Mesothelial cell of epicardium (in vitro differentiated cells): ENCODE measurements around a stretch of chr14.

DNA sequence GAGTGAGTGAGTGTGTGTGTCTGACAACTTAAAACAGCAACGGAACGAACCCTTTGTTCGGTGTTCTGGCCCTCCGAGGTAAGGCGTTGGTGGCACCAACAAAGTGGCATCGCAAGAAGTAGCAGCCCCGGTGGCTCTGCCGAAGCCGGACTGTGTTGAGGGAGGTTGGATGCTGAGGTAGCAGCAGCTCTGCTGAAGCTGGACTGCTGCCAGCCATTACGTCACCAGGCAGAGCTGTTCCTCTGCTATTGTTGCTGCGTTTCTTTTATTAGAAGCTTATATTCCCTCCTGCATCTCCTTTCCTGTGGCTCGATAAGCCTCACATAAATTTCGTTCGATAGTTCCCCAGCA lies 1.1 kb downstream of the GPR137C start:
- PRO-cap, result unidirectional peak, minus-strand start at position 152 of the sequence

- PRO-cap, result no peak
Measured at GRCh38 chr14:52641618-52642290, 53.6 kb downstream of the ERO1A start.

DNA sequence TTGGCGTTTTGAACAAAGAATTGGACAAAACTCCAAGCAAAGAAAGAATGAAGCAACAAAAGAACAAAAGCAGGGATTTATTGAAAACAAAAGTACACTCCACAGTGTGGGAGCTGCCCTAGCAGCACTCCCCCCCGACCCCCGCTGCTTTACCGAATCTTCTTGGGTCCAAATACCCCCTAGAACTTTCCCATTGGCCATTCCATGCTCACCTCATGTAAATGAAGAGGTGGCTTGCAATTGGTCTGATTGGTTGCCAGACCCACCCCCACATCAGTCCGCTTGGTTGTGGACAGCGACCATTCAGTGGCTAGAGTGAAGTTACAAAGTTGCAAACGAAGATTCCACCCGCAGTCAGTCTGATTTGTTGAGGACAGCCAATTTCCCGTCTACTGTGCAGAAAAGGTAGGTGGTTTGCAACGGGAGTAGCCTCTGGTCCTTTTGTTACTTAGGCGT lies 3.8 kb downstream of the STYX start:
- PRO-cap, result no peak

GRCh38 chr14:52873553-52874243 lies 77.2 kb downstream of the FERMT2 start:
- PRO-cap, result no peak

GRCh38 chr14:53953715-53954804 lies 2.6 kb downstream of the BMP4 start:
- PRO-cap, result no peak

DNA sequence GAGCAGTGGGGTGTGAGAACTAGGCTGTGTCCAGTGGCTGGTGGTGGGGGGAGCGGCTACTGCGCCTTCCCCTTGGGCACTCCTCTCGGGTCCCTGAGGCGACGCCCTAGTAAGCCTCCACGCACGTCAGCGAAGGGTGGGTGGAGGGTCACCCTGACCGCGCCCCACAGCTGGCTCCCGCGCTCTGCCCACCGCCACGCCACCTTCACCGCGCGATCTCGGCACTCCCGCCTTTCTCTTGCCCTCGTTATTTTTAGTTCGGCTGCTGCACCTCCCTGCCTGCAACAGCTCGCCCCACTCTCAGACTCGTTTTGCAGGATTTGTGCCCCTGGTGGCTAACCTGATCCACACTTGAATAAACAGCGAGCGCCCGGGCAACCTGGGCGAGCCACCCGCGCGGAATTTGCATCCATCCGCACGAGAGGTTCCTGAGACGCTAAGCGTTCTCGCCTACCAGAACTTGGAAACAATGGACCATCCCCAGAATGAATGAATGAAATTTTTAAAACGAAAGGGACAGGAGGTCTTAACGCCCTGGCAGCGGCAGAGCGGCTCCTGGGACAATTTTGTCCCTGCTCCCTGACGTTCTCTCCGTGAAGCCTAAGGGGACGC lies 7.0 kb upstream of the BMP4 start:
- PRO-cap, result no peak

DNA sequence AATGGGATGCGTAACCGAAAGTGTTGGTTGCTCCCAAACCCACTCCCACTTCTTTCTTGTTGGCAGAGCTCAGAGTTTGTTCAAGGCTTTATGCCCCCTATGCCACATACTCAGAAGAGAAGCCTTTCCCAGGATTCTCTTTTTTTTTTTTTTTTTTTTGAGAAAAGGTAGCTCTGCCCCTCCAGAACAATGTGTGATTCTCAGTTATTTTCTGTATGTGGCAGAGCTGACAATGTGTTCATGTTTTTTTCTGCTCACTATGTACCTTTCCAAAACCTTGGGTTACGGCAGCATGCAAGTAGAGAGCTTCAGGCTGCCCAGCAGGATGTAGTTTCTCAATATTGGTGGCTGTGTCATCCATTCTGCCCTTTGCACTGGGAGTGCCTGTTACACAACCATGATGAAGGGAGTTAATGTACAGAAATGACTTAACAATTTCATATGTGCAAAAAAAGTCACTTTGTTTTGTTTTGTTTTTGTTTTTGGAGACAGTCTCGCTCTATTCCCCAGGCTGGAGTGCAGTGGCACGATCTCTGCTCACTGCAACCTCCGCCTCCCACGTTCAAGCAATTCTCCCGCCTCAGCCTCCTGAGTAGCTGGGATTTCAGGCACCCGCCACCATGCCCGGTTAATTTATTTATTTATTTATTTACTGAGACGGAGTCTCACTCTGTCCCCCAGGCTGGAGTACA lies 6.0 kb upstream of the CNIH1 start:
- PRO-cap, result no peak

DNA sequence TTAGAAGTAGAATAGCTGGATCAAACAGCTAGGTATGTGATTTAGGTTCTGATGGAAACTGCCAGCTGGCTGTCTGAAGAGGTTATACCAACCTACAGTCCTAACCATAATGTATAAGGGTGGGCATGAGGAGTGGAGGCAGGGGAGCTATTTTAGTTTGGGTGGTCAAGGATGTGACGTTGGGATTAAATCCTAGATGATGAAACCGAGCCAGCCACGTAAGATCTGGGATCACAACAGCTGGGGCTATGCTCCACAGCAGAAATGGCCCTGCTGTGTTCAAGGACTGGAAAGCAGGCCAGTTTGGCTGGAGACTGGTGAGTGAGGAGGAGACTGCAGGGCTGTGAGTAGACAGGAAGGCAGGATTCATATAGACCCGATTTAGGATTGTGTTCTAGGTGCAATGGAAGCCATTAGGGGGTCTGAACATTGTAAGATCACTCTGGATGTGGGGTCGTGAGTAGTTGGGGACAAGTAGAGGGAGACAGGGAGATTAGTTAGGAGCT lies 66.2 kb downstream of the SAMD4A start:
- PRO-cap, result no peak

DNA sequence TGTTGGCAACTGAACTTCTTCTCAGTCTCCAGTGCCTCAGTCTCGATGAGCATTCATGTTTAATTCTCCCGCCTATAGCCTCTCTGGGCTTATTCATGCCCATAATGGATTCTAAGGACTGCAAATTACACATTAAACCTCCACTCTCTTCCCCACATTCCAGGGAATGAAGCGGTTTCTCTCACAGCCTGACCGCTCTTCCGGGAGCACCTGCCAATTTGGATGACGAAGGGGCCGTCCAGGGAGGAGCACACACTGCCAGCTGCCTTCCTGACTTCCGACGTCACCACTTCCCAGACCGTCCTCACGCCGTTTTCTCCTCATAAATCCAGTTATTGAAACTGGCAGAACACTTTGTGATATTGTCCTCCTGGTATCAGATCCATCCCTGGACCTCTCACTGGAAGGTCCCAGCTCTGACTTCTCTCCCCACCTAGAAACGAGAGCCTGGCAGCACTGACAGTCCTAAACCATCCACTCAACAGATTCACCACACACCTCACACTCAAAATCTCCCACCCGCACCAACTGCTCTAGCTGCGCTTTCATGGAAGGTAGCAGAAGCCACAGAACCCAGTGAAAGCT lies 87.6 kb downstream of the GCH1 start:
- PRO-cap, result no peak

- PRO-cap, result no peak
Measured at GRCh38 chr14:54870110-54871184, 32.2 kb downstream of the GCH1 start.

DNA sequence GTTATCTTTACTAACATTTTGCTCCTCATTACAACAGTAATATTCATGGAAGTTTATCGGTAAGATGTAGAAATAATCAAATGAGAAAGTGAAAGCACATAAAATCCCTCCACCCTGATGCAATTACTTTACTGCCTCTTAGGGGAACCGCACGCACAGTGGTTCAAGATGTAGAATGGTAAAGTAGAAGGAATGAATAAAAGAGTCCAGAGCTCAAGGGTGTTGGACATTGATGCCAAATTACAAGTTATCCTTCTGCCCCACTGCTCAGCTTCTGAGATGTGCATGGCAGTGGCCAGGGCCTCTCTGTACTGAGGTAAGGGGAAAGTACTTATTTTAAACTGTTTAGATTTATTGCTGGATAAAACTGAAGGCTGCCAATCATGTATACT lies 20.6 kb downstream of the GCH1 start:
- PRO-cap, result no peak

DNA sequence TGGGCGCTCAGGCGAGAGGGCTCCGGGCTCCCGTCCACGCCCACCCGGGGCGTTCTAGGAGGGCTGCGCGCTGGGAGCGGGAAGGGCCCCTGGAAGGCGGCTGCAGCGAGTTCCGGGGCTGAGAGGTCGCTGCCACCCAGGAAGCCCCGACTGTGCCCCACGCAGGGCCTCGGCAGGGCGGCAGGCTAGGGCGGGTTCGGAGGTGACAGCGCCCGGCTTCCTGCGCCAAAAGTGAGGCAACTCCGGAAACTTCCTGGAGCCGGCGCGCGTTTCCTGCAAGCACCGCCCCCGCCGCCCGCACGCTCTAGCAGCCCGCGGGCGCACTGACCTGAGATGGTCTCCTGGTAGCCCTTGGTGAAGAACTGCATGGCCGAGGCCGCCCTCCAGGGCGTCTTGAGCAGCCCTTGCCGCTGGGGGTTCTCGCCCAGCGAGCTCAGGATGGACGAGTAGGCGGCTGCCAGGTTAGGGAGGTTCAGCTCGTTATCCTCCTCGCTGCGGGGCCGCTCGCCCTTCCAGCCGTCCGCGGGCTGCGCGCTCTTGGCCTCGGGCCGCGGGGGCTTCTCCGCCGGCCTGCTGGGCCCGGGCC lies 540 bp downstream of the GCH1 start:
- PRO-cap, result no peak

- PRO-cap, result no peak
Measured at GRCh38 chr14:55077025-55077606, 25.7 kb downstream of the MAPK1IP1L start.

GRCh38 chr14:55128710-55128847 lies 473 bp upstream of the LGALS3 start:
- PRO-cap, result no peak

GRCh38 chr14:55448026-55448550 lies 7.7 kb upstream of the TBPL2 start:
- PRO-cap, result no peak

GRCh38 chr14:55627625-55628358 lies 47.8 kb downstream of the KTN1 start:
- PRO-cap, result no peak

DNA sequence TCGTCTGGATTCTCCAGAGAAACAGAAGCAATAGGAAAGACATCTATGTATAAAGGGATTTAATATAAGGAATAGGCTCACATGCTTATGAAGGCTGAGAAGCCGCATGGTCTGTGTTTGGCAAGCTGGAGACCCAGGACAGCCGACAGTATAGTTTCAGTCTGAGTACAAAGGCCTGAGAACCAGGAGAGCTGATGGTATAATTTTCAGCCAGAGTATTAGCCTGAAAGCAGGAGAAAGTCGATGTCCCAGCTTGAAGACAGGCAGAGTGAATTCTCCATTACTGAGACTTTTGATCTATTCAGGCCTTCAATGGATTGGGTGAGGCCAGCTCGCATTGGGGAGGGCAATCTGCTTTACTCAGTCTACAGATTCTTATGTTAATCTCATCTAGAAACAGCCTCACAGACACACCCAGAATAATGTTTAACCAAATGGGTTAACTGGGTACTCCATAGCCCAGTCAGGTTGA lies 117.9 kb downstream of the KTN1 start:
- PRO-cap, result no peak

- PRO-cap, result no peak
Measured at GRCh38 chr14:55752545-55753213, 172.7 kb downstream of the KTN1 start.

DNA sequence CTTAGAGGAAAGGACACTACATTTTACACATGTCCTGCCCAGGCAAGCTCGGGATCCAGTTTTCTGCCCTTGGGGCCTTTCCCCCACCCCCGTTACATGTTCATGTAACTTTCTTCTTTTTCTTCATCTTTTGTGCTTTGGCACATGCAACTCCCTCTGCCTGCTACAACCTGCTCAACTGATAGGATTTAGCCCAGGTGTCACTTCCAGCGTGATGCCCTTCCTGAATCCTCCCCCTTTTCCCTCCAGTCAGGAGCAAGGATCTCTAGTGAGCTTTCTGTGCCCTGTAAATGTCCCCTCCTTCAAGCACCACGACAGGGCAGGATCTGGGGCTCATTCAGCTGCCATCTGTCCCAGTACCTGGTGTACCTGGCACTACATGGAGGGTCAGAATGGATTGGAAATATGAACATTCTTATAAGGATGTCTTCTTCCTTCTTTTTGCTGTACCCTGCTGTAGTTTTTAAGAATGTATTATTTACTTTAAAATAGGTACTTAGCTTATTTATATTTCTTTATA lies 15.4 kb downstream of the PELI2 start:
- PRO-cap, result no peak

DNA sequence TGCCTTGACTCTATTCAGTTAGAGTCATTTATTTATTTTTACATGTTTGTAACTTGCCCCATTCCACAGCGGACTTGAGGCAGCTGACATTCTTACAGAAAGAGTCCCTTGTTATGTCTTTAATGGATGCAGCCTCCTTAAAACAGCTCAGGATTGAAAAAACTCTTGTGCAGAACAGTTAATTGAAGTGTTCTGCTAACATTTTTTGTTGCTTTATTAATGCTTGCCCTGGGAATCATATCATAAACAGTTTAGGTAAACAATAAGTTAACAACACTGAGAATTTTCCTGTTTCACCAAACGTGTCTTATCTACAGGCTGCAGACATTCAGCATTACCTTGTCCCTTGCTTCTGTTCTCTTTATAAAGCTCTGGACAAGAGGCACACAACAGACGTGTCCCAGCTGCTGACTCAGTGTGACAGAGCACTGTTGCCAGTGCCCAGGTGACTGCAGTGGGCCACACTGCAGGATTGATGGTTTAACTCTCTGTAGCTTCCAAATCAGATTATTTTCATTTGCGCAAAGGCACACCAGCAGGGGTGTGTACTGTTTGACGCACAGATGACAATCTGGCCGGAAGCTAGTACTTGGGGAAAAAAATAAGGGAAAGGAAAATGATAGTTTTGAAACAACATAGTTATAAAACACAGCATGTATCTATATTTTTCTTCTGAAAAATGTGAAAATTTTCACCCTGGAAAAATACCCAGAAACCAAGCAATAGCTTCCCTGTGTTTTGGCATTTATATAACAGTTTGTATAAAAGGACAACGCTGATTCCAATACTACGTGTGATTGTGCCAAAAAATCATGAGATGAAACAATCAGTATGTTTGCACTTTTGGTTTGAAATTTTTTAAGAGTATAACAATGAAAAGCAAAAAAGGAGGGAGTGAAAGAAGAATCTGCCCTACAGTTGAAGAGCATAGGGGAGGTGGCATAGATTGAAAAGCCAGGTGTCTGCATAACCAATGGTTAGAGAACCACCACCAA lies 101.8 kb downstream of the PELI2 start:
- PRO-cap, result no peak